ENCODE measurements around the gene RRP15.

GRCh38 chr1:214355839-214356782, 75.2 kb downstream of the SMYD2 start:
- RAMPAGE, long total RNA, result no peak
- RRBS, result no CpG with 5 or more reads among the region's 17 CpGs

- RAMPAGE, long total RNA, result no peak
- RRBS, result no CpG with 5 or more reads among the region's 8 CpGs
Measured at GRCh38 chr1:214422358-214422719, 129.1 kb downstream of the PTPN14 start.

DNA sequence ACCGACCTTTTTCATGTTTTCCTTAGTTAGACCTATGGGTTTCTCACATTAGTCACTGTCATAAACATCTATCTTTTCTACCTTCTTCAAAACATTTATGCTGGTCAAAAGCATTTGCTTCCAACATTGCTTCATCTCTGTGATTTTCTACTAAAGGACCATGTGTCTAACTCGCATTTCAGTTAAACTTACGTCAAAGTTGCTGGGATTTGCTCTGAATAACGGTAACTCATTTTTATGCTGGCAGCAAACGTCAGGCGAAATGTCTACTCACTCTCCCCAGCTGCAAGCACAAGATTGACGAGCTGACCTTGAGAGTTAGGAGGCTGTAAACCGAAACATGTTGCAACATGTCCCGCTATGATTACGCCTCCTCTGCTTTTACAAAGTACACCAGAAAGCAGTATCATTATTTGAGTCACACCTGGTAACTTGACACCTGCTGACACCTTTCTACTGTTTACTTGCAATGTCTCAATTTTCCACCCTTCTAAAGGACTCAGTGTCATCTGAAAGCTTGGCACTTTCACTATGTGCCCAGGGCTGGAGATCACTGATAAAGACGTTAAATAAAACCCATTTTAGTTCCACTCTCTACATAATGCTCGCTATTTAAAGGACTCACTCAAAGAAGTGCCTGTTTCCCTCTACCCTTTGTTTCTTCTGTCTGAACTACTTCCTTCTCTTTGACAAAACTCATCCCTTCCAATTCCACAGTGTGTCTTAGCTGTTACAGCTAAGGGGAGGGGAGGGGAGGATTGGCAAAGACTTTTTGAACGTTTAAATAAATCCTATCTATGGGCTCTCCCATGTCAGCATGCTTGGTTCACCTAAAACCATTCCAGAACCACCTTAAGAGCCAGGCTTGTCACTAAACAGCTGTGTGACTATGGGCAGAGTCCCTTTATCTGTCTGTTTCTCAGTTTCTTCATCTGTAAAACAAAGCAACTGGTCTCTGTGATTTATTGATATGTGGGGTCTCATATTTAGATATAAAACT, 111.8 kb downstream of the PTPN14 start:
- RAMPAGE, long total RNA, result no peak
- RRBS, result no CpG with 5 or more reads among the region's 13 CpGs

- RAMPAGE, long total RNA, result no peak
- RRBS, result no CpG with 5 or more reads among the region's 6 CpGs
Measured at GRCh38 chr1:214546904-214547512, 4.4 kb downstream of the PTPN14 start.

DNA sequence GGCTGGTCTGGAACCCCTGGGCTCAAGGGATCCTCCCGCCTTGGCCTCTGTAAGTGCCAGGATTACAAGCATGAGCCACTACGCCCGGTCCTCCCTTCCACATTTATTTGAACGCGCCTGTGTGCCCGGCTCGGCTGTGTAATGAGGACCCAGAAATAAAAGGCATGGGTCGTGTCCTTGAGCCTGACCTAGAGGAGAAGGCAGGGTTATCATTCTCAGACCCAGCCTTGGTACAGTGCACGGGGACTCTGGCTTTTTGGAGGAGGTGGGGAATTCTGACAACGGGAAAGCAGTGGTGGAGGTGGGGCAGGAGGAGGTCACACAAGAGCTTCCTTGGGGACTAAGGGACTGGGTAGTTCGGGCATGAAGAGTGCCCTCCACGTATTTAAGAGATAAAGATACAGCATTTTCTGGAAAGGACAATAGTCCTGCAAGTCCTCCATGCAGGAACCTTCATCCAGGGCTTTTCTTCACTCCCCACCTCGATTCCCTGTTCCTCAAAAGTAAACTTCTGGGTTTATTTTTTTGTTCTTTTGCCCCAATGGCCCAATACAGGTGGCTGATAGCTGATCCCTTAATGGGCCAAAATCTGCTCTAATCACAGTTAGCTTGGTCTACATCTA, 989 bp downstream of the CENPF start:
- RAMPAGE, long total RNA, result no peak
- RRBS, result no CpG with 5 or more reads among the region's 13 CpGs

DNA sequence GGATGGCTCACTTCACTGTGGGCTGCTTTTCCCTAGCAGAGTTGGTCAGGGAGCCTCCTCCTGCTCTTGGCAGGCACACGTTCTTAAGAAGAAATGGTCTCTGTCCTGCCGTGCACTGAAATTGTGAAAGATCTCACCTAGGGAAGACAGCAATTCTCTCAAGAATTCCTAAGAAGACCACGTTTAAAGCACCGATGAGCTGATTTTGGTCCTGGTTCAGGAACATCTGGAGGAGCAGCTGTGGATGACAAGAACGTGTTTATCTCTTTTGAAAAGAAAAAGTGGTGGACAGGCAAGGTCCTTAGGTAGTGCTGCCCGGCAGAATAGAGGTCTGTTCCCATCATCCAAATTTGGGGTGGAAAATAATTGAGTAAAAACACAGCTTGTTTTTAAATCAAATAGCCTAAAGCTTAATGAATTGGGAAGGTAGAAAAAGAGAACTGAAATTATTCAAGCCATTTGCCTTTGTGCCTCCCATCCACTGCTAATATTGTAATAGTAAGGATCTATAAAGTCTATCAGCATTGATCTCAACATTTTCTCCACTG, 148.3 kb upstream of the KCNK2 start:
- RAMPAGE, long total RNA, result no peak
- RRBS, result no CpG with 5 or more reads among the region's 6 CpGs

DNA sequence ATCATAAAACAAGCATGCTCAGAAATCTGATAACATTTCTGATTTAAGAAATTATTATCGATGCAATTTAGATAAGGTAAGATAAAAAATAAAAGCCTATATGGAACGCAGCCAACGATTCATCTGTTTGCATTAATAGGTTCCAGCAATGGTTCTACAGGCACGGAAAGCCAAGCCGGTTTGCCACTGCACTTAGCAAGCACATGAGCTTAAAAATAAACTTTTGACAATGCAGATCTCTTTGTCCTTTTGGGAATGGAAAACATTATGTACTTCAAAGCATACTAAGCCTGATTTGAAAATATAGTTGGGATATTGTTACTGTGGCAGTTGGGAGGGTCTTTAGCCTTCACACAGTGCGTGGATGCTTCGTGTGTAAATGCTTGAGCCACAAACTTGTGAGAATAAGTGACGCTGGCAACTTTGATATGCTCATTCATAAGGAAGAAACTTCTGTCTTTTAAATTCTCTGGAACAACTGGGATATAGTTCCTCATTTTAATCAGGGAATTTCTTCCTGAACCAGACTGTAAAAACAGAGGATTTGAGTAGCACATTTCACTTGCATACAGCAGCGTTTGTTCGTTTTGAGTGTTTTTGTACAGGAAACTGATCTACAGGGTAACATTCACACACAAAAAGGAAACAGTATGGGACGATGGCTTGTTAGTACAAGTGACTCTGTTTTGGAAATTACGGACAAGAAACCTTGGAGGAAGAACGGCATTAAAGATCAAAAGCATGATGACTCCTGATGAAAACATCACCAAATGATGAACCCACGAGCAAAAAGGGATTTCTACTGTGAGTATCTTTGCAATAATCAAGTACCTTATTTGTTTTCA, 77.2 kb upstream of the KCNK2 start:
- RAMPAGE, long total RNA, result no peak
- RRBS, result no CpG with 5 or more reads among the region's 14 CpGs

DNA sequence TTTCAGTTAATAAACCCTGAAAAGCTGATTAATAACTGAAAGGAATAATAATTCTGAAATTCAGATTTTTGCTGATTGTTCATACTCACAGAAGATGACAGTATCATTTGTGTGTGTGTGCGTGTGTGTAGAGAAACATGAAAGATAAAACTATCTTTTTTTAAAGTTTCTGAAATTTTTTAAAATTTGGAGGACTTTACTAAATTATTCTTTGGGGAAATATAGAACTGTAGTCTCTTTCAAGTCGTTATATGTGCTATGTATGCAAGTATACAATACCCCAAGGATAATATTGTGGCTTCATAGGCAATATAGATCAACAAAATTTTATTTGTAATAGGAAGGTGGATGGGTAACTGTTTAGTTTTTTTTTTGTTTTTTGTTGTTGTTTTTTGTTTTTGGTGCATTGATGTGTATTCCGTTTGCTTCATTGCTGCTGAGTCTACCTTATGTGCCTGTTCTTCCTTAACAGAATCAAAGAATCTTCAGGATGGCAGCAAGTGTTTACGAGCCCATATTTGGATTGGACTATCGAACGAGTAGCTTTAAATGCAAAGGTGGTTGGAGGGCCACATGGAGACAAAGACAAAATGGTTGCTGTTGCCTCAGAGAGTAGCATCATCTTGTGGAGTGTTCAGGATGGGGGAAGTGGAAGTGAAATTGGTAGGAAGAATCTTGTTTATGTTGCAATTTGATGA, 19.1 kb downstream of the KCTD3 start:
- RAMPAGE, long total RNA, result no peak
- RRBS, result no CpG with 5 or more reads among the region's 6 CpGs

DNA sequence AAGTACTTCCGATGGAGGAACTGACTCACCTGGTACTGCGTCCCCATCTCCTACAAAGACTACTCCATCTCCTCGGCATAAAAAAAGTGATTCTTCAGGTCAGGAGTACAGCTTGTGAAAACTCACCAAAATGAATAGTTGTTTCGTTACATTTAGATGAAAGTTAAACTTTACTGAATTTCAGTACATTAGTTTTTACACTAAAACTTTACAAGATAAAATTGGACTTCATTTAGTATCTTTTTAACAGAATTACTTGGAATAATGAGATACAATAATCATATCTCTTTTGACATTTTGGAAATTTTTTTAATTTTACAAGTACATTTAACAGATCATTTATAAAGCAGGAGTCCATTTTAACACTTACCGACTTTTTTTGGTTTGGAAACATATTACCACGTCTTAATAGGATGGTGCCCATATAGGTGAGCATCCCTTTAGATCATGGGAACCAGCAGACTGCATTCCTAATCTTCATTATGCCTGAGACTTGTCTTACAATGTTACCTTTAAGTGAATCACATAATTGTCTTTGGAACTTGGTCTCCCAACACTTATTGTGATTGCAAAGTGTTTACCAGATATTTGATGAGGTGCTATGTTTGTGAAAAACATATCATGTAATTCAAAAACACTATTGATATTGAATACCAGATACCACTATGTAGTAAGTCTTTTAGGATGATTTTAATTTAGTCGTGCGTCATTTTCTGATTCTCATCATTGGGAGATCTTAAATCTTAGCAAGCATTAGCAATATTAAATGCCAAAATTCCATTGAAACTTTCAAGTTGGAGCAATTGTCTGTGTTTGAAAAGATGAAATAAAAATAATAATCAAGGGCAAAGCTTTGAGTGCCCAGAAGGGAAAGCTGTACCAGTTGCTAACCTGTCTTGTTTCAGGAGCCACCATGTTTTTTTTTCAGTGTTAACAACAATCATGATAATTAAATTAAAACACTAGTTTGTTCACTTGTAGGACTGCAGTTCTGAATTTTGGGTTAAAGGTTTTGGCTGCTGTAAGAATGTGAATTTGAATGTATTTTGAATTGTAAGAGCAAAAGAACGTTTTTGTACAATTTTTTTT, 53.7 kb downstream of the KCTD3 start:
- RAMPAGE, long total RNA, result no peak
- RRBS, result no CpG with 5 or more reads among the region's 9 CpGs

DNA sequence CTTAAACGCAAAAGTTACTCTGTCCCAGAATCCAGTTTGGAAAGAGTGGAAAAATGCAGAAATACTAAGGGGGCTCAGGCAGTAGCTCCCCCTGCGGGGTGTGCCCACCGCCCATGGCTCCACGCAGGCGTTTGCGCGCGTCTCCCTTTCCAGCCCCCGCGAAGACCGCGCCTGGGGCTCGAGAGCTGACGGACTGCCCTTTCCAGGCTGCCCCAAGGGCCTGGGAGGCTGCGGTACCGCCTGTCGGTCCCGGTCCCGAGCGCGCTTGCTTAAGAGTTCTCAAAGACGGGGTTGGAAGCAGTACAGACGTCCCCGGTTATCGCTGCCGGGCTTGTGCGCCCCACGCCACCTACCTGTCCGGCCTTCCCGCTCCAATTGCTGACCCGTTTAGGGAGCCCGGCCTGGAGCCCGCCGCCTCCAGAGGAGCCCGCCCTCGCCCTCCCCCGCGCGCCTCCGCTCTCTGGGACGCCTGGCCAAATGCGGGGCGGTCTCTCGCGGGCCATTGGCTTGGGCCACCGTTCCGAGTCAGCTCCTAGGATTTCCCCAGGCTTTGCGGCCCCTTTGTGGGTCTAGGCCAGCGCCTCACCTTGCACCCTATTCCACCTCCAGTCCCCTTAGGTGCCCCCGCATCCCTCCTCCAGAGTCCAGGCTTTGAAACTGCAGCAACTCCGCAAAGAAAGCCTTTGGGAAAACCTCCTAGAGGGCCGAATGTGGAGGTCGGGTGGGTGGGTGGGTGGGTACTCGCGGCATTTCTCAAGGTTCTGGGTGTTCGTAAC, 414.3 kb upstream of the ESRRG start:
- RAMPAGE, long total RNA, result no peak
- RRBS, result 14% methylated on average over 10 of the region's 56 CpGs

DNA sequence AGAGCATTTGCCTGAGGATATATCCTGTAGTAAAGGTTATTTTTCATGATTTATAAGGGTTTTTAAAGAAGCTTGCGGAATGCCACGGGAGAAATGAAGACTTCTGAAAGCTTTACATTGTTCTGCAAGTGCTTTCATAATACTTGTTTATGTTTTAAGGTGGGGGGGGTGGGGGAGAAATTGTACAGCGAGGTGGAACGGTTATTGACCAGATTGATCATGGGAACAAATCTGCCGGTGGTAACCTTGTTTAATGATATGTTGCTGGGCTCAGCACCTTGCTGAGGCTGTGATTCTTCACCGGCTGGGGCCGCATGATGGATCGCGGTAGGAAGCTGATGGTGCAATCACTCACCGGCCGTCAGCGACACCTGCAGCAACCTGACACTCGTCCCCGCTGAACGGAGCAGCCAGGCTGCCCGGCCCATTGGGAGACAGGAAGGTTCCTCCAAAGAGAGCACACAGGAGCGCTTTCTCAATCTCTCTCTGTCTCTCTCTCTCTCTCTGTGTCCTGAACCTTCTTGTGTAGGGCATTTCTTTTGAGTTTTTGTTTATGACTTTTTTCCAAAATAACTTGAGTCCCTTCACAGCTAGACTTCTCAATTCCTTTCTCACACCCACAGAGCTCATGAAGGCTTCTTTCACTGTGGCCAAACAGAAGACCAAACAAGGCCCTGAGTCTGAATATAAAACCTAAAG, 128.5 kb upstream of the RRP15 start:
- RAMPAGE, long total RNA, result no peak
- RRBS, result 6% methylated on average over 12 of the region's 17 CpGs

- RAMPAGE, long total RNA, result start-site peak on the plus strand at chr1:218285292-218285342, 395 and 128 reads in 2 replicates
- RRBS, result 6% methylated on average over 7 of the region's 72 CpGs
Measured at GRCh38 chr1:218284416-218285806, at the start of gene RRP15. RRP15 (plus strand) TSS chr1:218285293.

DNA sequence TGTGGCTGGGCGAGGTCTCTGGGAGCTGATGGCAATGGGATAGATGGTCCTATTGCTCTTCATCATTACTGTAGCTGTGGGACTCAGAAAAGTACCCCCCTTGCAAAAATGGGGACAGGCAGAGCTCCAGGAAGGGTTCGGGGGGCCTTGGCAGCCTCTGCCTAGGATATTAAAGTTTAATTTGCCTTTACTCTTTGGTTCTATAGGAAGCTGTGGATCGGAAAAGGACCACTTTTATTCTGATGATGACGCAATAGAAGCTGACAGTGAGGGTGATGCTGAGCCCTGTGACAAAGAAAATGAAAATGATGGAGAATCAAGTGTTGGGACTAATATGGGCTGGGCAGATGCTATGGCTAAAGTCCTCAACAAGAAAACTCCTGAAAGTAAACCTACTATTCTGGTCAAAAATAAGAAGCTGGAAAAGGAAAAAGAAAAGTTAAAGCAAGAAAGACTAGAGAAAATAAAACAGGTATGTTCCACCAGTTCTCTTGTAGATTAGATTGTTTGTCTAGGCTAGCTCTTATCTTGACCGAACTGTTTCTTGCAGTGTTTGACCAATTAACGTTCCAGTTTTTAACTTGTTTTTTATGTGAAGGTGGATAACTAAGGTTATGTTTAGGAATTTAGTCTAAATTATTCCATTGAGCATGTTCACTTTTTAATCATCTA, 17.1 kb downstream of the RRP15 start:
- RAMPAGE, long total RNA, result no peak
- RRBS, result no CpG with 5 or more reads among the region's 6 CpGs

DNA sequence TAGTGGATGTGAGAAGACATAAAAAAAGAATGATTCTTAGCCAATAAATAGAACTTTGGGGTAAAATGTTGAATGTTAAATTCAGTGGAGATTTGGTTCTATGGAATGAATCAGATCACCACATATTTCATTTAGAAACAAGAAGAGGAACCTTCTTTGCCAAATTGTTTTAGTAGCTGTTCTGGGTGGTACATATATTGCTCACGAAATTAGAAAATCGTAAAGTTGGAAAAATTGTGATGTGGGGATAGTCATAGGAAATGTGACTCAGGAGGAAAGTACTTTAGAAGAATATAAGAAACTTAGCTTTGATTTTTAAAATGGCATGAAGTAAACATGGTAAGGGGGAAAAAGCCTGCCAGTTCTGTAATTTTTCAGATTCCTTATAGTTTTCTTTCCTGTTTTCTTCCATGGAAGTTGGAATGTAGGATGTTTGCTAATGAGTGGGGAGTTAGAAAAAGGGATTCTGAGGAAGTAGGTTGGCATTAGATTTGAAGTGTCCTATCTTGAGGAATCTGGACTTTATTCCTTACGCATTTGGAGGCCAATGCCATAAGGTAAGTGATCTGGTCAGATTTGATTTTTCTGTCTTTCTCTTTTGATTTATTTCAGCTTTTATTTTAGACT, 27.5 kb downstream of the RRP15 start:
- RAMPAGE, long total RNA, result no peak
- RRBS, result no CpG with 5 or more reads among the region's 3 CpGs

GRCh38 chr1:218459314-218459831, 114.2 kb downstream of the TGFB2 start:
- RAMPAGE, long total RNA, result no peak
- RRBS, result no CpG with 5 or more reads among the region's 9 CpGs

DNA sequence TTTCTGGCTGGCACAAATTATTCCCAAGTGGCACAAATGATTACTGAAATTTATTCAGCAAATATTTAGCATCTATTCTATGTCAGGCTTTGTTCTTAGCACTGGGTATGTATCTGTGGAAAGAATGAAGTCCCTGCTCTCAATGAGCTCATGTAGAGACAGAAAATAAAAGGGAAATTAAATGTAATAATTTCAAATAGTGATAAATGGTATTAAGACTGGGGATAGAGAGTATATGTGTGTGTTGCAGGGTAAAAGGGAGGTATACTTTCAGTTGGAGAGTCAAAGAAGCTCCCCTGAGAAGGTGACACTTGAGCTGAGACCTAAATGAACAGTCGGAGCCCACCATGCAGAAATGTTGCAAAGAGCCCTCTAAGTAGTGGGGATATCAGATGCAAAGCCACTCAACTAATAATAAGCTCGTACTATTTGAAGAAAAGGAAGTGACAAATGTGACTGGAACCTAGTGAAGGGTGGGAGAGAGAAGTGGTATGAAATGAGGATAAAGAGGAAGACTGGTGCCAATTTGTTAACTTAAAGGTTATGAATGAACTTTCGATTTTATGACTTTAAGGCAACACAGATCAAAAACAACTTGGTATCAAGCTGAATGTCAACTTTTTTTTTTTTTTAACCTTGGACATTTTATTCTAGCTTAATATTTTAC, 14.5 kb downstream of the LYPLAL1 start:
- RAMPAGE, long total RNA, result no peak
- RRBS, result no CpG with 5 or more reads among the region's 3 CpGs

GRCh38 chr1:219403792-219404335, 209.0 kb downstream of the ZC3H11B start:
- RAMPAGE, long total RNA, result no peak
- RRBS, result no CpG with 5 or more reads among the region's 4 CpGs

GRCh38 chr1:219580096-219580525, 32.8 kb downstream of the ZC3H11B start:
- RAMPAGE, long total RNA, result no peak
- RRBS, result no CpG with 5 or more reads among the region's 3 CpGs

DNA sequence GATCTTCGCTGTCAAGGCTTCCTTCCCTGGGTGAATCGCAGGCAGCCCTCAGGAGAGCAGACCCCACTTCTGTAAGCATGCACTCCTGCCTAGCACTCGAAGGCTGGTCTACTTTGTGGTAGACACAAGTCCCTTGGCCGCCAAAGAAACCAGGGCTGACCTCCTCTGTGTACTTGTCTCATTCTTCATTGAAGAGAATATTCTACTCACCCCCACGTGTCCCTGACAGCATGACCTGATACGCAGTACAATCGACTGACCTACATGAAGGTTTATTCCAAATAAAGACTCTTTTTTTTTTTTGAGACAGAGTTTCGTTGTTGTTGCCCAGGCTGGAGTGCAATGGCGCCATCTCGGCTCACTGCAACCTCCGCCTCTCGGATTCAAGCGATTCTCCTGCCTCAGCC, 881 bp upstream of the SLC30A10 start:
- RAMPAGE, long total RNA, result no peak
- RRBS, result no CpG with 5 or more reads among the region's 13 CpGs

- RAMPAGE, long total RNA, result no peak
Measured at GRCh38 chr1:219931061-219931574, 2.8 kb upstream of the SLC30A10 start.